Jejunum (tissue), 1 donor: ENCODE results near the genes SPATA31A7 and FOXD4L4.

GRCh38 chr9:42127072-42127597 is 2.1 kb downstream of the CNTNAP3B start:
- PRO-cap: no peak

- PRO-cap: no peak
These were observed 182.3 kb downstream of the SPATA31A6 start for GRCh38 chr9:42365745-42366089.

- PRO-cap: no peak
These were observed 934.0 kb downstream of the SPATA31A6 start for GRCh38 chr9:43117467-43117871.

GRCh38 chr9:61189652-61190188 is at the start of gene SPATA31A7:
Gene SPATA31A7 (plus strand): TSS chr9:61190036.
- PRO-cap: no peak

DNA sequence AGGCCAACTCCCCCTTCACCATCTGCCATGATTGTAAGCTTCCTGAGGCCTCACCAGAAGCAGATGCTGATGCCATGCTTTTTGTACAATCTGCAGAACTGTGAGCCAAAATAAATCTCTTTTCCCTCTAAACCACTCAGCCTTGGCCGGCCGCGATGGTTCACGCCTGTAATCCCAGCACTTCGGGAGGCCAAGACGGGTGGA is 1480.4 kb downstream of the SPATA31A7 start:
- PRO-cap: no peak

DNA sequence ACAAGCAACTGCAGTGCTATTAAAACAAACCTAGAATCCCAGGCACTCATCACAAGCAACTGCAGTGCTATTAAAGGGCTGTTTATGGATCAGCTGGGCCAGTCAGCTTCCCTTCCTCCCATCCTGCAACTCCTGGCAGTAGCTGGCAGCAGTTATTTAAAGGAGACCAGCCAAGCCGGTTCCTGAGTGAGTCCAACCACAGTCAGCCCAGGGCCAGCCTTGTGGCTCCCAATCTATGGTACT is 1673.5 kb downstream of the SPATA31A7 start:
- PRO-cap: no peak

- PRO-cap: no peak
These were observed 1950.8 kb downstream of the FOXD4L5 start for GRCh38 chr9:63334095-63334739.

- PRO-cap: no peak
These were observed 1576.2 kb downstream of the FOXD4L5 start for GRCh38 chr9:63708778-63709186.

DNA sequence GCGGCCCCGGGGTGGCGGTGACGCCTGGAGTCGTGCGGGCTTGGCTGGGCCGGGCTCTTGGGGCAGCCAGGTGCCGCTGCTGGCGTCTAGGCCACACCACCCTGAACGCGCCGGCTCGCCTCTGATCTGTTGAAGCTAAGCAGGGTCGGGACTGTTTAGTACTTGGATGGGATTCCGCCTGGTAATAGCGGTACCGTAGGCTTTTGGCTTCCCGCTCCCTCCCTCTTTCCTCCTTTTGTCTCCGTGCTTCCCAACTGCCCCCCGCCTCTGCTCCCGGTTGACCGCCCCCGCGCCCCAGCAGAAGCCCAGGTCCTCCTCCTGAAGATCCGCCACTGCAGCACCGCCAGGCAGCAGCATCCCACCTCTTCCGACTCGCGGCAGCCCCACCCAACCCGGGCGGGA is 1471.9 kb downstream of the FOXD4L5 start:
- PRO-cap: no peak

GRCh38 chr9:64724245-64724752 is 560.7 kb downstream of the FOXD4L5 start:
- PRO-cap: no peak

DNA sequence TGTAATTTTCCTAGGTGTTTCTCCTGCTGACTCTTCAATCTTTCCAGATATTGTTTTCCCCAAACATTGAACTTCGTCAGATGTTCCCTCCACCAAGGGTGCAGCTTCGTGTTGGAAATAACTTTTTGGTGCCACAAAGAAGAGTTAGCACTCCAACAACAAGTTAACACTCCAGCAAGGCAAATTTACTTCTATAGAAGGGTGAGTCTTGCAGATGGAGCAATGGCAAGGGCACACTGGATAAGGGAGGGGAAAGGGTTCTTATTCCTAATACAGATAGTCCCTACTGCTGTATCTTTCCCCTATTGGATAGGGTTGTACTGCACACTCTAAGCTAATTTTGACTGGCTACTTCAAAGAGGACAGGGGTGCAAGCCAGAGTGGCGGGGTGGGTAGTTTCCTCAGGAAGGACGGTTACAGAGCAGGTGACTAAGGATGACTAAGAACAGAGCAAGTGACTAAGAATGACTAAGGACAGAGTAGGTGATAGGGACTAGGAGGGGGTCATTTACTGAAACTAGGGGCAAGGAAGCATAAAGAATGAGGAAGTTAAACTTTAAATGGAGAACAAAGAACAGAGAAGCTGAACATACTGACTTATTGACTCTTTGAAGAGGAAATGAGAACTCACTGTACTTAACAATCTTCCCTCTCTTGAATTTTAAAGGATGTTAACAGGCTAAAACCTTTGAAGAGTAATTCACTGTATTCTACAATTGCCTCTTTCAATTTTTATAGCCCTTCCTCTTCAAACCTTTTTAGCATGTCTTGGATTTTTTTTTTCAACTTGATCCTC is 414.5 kb downstream of the FOXD4L5 start:
- PRO-cap: no peak

DNA sequence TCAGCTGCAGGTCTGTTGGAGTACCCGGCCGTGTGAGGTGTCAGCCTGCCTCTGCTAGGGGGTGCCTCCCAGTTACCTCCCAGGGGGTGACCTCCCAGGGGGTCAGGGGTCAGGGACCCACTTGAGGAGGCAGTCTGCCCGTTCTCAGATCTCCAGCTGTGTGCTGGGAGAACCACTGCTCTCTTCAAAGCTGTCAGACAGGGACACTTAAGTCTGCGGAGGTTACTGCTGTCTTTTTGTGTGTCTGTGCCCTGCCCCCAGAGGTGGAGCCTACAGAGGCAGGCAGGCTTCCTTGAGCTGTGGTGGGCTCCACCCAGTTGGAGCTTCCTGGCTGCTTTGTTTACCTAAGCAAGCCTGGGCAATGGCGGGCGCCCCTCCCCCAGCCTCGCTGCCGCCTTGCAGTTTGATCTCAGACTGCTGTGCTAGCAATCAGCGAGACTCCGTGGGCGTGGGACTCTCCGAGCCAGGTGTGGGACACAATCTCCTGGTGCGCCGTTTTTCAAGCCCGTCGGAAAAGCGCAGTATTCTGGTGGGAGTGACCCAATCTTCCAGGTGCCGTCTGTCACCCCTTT is 22.2 kb upstream of the FOXD4L4 start:
- PRO-cap: no peak

- PRO-cap: no peak
These were observed at the start of gene FOXD4L4 for GRCh38 chr9:65736969-65737358. Gene FOXD4L4 (plus strand): TSS chr9:65737146.

GRCh38 chr9:66153989-66154501 is 417.1 kb downstream of the FOXD4L4 start:
- PRO-cap: no peak

GRCh38 chr9:66812816-66813340 is 87.6 kb upstream of the ZNF658 start:
- PRO-cap: no peak

- PRO-cap: no peak
These were observed 140.8 kb upstream of the ANKRD20A1 start for GRCh38 chr9:67717834-67718413.

GRCh38 chr9:67726254-67726430 is 132.6 kb upstream of the ANKRD20A1 start:
- PRO-cap: no peak

GRCh38 chr9:68446639-68447330 is 90.4 kb downstream of the PGM5 start:
- PRO-cap: no peak

- PRO-cap: no peak
These were observed 86.2 kb downstream of the TMEM252 start for GRCh38 chr9:68454508-68454930.

- PRO-cap: no peak
These were observed 2.4 kb downstream of the TMEM252 start for GRCh38 chr9:68538190-68538801.